Right ventricle myocardium (tissue), 1 donor: ENCODE measurements around the gene KCNK17.

DNA sequence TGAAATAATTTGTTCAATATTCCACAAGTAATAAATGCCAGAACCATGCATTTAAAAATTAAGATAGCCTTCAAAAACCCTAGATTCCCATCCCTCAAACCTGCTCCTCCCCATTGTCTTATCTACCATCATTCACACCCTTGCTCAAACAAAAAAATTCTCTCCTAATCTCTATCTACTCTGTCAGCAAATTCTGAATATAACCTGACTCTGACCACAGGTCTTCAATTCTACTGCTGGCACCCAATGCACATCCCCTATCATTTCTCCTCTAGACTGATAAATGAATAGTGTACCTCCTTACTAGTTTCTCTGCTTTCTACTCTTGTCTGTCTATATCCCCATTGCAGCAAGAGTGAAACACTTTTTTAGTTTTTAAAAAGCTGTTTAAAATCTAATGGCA lies 208.3 kb downstream of the BTBD9 start:
- PRO-cap, 2 experiments, result no peak in any of the 2 experiments

- PRO-cap, 2 experiments, result no peak in any of the 2 experiments
Measured at GRCh38 chr6:38508327-38509208, 131.2 kb downstream of the BTBD9 start.

DNA sequence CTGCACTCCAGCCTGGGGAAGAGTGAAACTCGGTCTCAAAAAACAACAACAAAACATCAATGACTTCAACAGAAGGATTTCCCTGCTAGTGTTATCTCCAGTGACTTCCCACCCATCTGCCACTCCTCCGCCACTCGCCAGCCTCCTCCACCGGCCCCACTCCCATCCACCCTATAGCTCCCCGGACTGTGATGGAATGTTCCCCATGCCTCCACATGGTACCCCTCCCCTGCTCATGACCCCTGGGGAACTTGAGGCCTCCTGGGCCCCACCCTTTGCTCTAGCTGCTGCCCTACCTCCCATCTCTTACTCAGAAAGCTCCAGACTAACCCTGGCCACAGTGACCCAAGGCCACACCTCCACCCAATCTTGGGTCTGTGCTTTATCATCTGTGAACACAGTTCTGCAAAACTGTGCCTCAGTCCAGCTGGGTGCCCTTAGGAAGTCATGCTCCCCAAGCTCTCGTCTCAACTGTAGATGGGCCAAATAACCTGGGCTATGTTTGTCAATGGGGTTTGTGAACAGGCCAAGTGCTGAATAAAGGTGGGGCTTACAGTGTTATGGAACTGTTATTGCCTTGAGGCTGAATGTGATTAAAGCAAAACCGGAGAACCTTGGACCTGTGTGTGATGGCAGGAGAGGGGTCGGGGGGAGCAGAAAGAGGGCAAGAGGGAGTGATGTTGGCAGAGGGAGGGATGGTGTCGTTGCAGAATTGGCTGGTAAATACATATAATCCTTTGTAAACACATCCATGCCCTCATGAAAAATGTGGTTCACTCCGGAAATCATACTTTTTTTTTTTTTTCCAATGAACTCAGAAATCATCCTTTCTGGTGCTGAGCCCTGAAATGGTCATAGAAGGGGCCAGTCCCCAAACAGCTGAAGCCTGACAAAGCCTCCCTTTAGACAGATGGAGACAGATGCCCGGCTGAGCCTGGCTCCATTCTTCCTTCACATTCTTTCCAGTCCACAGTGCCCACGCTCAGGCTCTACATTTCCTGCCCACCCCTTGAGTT lies 41.6 kb downstream of the KCNK5 start:
- PRO-cap, 2 experiments, result no peak in any of the 2 experiments

DNA sequence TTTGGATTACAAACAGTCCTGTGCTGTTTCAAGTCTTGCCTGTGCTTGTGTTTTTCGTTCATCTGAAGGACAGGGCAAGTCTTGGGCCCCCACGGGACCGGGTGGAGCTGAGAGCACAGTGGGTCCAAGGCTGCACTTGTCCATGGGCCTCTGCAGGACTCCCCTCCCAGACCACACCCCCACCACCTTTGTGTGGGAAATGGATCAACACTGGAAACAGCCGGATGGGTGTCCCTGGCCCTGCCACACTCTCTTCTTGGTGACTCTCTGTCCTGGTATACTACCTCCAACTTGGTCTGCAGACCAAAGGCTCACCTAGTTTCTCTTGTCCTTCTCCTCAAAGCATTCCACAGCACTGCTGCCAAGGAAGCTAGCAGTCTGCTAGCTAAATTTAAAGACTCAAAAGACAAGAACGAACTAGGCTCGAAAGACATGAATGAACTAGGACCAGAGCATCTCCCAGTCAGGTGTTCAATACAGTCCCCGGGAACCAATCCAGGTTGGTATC lies 16.7 kb downstream of the KCNK5 start:
- PRO-cap, 2 experiments, result no peak in any of the 2 experiments

DNA sequence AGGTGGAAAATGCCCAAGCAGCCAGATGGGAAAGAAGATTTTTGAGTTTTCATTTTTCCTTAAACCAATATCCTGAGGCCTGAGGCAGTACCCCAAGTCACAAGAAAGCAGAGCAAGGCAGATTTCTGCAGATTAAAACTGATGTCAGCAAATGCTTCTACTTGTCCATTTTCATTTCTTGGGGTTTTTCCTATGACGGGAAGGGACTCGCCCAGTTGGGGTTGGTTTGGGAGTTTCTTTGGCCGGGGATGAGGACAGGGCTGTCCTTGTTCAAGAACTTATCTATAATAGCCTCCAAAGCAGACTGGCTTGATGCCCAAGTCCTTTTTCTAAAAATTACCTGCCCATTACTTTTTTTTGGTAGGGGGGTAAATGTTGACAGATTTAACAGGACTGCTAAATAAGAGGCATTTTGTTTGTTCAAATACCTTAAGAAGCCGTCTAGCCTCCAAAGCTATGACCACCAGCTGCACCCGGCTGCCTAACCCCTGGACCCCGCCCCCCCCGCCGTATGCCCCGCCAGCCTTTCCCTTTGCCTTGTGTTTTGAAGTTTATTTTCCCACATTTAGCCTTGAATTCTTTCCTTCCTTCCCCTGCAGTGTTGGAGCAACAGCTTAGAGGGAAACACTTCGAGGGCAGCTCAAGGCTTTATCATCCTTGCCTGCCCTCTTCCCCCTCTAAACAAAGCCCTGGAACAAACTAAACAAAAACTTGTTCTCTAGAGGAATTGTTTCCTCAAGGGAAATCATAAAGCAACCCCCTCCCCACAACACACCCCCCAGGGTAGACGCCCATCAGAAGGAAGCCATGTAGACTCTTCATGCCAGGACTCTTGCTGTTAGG lies 2.4 kb downstream of the KCNK5 start:
- PRO-cap, 2 experiments, result no peak in any of the 2 experiments

GRCh38 chr6:39313718-39314829 lies at the start of gene KCNK17:
Gene KCNK17, minus strand, starts transcription at chr6:39314419.
- PRO-cap, 2 experiments, result no peak in any of the 2 experiments

DNA sequence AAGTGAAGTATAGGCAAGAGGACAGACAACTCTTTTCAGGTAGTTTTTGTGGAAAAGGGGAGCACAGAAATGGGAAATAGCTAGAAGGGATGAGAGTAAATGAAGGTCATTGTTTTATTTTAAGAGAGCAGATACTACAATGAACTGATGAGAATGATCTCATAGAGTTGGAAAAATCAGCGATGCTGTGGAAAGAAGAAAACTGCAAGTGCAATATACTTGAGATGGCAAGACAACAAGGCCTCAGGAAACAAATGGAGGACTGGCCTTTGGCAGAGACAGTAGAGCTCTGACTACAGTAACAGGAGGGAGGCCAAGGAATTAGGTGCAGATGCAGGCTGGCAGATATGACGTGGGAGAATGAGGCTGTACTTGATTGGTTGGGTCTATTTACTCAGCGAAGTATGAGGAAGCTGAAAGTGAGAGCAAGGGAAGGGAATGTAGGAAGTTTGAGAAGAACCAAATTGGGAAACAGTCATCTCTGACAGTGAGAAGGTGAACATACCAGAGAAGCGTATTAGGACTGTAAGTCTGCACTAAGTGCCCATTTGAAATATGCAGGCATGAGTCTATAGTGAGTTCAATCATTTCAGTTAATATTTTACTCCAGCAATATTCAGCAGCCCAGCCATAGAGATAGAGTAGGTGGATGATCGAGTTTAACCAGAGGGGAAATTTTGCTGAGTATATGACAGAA lies 40.0 kb downstream of the KIF6 start:
- PRO-cap, 2 experiments, result no peak in any of the 2 experiments

- PRO-cap, 2 experiments, result no peak in any of the 2 experiments
Measured at GRCh38 chr6:40585521-40586271, 1.5 kb downstream of the LRFN2 start.

- PRO-cap, 2 experiments, result peak in 2 of 2 experiments; most common plus-strand start chr6:41049805 (in 2); most common minus-strand start chr6:41049688 (in 1)
Measured at GRCh38 chr6:41049446-41049915, 3.5 kb upstream of the APOBEC2 start.

- PRO-cap, 2 experiments, result no peak in any of the 2 experiments
Measured at GRCh38 chr6:41074789-41075092, 2.0 kb downstream of the NFYA start.

DNA sequence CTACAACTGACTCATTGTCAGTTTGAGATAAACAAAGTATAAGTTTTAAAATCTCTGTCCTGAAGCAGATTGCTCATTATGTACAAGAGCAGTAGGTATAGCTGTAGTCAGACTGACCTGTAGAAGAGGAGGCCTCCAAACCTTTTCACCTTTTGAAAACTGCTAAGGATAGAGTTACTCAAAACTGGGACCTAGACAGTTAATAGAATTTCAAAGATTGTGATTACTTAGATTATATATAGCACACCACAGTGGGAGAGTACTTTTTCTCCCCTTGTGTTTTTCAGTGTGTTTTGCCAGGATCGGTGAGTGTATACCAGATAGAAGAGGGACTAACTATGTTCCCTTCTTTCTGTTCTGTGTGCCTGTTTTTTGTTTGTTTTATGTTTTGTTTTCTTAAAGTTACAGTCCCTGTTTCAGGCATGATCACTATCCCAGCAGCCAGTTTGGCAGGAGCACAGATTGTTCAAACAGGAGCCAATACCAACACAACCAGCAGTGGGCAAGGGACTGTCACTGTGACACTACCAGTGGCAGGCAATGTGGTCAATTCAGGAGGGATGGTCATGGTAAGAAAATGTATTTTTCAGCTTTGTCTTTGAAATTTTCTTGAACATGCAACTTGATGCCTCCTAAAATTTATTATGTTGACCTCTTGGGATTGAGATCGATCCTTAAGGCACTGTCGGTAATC lies 18.5 kb downstream of the NFYA start:
- PRO-cap, 2 experiments, result no peak in any of the 2 experiments

GRCh38 chr6:41182451-41183030 lies 18.4 kb downstream of the TREML2 start:
- PRO-cap, 2 experiments, result no peak in any of the 2 experiments

GRCh38 chr6:41271538-41272587 lies 14.6 kb downstream of the TREM1 start:
- PRO-cap, 2 experiments, result no peak in any of the 2 experiments

GRCh38 chr6:41273798-41274240 lies 12.7 kb downstream of the TREM1 start:
- PRO-cap, 2 experiments, result no peak in any of the 2 experiments

- PRO-cap, 2 experiments, result no peak in any of the 2 experiments
Measured at GRCh38 chr6:41287967-41288420, 1.5 kb upstream of the TREM1 start.

- PRO-cap, 2 experiments, result no peak in any of the 2 experiments
Measured at GRCh38 chr6:41320383-41320899, 15.0 kb upstream of the NCR2 start.

- PRO-cap, 2 experiments, result peak in 1 of 2 experiments; most common plus-strand start chr6:41428733 (in 1)
Measured at GRCh38 chr6:41428639-41429091, 93.3 kb downstream of the NCR2 start.

GRCh38 chr6:41456607-41457304 lies 89.4 kb upstream of the FOXP4 start:
- PRO-cap, 2 experiments, result no peak in any of the 2 experiments

DNA sequence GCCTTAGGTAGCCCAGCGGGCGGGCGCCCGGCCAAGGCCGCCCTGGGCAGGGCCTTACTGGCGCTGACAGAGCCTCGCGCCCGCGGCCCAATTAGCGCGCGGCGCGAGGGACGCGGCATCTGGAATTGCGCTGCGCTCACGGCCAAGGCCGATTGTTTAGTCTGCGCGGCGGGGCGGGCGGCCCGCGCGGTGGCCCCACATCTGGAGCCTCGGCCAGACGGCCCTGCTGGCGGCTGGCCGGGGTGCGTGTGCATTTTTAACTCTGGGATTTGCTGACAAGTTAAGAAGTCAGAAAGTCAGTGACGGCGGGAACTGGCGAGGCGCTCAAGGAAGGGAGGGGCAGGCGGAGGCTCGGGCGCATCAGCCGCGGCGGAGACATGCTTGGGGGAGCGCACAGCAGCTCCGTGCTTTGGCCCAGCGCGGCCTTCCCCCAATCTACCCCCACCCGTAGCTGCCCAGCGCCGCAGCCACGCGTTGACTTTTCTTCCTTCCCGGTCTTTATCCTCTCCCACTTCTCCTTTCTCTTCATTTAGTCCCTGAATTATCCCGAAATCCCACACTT lies 41.0 kb upstream of the FOXP4 start:
- PRO-cap, 2 experiments, result peak in 2 of 2 experiments; most common plus-strand start position 363 of the sequence (in 2); most common minus-strand start position 127 of the sequence (in 1)

DNA sequence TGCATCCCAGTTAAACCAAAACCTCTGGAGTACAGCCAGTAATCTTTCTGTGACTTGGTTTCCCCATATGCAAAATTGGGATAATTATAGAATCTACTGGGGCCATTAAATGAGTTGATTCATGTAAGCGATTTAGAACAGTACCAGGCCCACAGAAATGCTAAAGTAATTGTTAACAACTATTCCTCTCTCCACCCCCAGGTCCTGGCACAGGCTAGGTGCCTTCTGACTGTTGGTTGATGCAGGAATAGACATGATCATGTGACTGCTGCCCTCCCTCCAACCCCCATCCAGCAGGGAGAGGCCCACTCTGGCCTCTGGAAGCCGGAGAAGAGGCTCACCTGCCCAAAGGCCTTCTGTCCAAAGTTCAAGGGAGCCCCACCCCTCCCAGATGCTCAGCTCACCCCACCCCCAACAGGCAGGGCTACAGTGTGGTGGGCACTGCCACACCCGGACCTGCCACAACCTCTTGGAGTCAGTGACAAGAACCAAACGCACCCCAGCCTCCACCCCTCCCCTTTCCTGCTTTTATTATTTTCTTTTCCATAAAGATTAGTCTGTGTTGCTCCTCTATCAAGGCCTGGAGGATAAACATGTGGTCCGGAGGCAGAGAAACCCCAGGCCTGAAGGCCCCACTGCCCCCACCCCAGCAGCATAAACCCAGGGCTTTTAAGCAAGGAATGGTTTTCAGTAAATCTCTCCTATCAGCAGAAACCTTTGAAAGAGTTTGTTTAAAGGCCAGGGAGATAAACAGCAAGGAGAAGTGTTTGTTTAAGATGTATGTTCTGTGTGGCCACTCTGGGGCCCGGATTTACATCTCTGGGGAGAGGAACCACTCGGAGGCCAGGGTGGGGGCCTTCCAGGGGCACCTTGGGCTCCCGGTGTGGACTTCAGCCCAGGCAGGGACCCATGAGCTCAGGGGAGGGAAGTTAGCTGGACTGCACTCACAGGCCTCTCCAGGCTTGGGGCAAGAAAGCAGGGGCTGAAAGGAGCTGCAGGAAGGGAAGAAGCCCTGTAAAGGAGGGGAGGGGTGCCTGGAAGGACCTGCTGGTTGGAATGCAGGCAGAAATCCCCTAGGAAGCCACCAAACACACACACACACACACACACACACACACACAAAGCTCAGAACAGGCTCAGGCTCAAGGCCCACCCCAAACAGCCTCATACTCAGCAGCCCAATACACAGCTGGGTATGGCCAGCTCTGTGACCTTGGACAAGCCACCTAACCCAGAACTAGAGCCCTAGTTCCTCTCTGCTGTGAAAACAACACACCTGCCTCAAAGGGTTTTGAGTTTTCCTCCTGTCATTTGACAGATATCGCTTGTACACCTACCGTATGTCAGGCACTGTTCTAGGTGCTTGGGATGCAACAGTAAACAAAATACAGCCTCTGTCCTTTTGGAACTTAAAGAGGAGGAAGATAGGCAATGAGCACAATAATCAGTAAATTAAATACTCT lies 26.5 kb upstream of the FOXP4 start:
- PRO-cap, 2 experiments, result no peak in any of the 2 experiments